Parietal lobe (tissue), 2 donors: Measurements from ENCODE around the gene CYB5A.

DNA sequence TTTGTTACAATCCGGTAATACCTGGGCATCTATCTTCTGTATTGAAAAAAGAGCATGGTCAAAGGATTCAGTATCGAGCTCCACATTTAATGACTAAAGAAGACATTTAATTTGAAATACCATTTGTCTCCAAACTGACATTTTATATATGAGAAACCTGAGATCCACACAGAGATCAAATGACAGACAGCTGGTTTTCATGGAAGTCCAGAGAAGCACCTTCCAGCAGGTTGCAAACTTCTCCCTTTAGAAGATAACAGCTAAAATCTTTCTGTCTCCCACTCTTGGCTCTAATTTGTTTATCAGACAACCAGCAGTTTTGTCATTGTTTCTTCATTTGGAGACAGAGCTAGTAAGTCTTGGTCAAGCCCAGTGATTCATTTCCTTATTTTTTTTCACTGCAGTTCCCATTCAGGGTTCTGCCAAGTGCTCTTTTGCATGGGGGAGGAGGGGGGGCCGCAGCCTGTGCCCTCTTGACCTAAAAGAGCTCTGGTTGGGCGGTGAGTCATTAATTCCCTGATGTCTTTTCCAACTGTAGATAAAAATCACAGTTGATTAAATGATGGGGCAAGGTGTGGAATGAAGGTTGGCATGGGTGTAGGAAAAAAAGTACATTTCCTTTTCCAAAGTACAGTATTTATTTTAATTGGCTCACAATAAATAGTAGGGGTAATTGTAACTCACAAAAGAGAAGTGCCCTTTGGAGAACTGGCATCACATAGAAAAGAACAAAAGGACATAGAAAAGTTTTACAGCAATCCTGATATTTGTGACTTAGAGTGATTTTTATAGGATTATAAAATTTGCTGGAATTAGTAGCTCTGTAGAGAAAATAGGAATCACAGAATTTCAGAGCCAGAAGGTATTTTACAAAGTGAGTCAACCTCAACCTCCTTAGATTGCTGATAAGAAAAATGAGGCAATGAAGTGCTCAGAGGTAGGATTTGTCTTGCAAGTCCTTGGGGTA is 133.3 kb downstream of the SOCS6 start:
- RAMPAGE, long total RNA: no peak

GRCh38 chr18:70489894-70490352 is 201.1 kb downstream of the SOCS6 start:
- RAMPAGE, long total RNA: no peak

DNA sequence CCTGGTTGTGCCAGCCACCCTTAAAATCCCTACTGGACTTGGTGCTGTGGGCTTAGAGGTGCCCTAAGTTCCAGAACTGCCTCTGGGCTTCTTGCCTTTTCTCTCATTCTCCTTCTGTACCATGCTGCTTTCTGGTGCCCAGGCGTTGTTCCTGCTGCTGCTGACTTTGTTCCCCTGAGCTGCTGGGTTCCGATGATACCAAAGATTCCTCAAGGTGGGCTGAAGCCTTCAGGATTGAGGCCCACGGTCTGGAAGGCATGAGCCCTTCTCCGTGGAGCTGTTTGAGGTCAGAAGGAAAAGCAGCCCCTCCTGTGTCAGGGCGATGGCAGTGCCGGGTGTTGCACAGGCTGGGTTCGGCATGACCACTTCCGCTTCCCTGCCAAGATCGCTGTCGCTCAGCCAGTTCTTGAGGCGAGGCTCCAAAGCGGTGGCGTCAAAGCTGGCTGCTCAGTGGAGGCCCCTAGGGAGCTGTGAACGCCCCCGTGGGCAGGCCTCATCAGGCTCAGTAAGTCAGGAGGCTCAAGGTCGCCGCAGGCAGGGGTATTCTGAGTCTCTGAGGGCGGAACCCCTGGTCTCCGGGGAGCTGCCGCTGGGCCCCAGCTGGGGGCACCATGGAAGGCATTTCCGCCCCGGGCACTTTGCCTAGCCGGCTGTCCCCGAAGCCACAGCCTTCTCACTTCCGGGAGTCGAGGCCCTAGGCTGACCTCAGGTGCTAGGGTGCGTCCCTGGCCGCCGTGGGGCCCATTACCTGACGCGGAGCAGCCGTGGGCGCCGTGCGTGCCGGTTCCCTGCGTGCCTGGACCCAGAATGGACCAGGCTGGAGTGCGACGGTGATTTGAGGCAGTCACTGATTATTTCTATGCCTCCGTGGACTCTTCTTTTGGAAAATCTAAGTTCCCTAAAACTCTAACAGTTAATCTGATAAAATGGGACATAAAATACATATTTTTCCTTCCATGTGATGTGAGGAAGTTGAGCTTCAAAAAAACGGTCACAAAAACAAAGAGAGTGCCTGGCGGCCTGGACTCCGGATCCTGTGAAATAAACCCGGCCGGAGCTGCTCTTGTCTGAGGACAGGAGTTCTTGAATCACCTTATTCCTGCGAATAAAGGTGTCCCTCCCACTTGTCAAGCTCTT is 210.4 kb downstream of the SOCS6 start:
- RAMPAGE, long total RNA: no peak

DNA sequence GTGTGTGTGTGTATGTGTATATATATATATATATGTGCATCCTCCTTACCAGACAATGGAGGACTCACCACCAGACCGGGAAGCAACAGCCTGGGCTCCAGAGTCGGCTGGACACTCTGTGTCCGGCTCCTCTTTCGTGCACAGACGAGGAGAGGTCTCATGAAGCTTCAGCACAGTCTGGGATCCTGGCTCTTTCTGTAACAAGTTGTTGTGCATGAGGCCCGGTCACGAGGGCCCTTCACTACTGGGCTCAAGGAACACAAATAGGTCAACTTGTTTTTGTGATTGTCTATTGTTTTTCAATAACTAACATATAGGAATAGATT is 965.4 kb downstream of the CBLN2 start:
- RAMPAGE, long total RNA: no peak

DNA sequence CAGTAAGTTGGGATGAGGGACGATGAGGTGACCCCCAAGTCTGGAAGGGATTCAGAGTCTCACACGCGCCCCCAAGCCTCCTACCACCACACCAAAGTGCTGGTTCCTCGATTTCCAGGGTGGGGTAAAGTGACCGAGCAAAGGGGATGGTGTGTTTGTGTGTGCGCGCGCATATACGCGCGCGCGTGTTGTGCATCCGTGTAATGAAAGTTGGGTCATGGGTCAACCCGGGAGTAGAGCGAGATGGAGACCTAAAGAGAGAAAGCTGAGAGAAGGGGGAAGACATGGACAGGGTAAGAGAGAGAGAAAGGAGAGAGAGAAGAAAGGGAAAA is 1.6 kb upstream of the NETO1 start:
- RAMPAGE, long total RNA: no peak

GRCh38 chr18:74196365-74196747 is 48.0 kb downstream of the TIMM21 start:
- RAMPAGE, long total RNA: no peak

DNA sequence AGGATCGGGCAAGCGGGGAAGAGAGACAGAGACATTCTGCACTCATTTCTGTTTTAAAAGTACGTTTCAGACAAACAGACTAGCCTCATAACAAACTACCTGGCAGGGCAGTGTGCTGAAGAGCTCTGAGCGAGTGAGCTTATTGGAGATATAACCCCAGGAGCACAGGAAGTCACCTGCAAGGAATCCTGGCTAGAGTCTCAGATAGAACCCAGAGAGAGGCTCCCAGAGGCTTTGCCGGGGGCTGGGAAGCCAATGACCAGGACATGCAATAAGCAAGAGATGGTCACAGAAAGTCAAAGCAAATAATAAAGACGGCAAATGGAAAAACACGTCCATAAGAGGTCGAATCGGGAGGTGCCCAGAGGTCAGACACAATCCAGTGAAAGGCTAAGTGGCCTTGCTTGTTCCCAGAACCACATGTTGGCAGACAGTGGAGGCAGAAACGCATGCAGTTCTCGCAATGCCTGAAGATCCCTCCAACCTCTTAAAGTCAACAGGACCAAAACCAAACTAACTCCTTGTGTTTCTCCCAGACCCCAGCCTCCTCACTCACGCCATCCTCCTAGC is 3.1 kb downstream of the CYB5A start:
- RAMPAGE, long total RNA: no peak

- RAMPAGE, long total RNA: start-site peak on the minus strand at chr18:74291931-74291990, 283 and 85 reads in 2 replicates
Observed at GRCh38 chr18:74291162-74292106, at the start of gene CYB5A. CYB5A (minus strand) TSS chr18:74291963.

- RAMPAGE, long total RNA: no peak
Observed at GRCh38 chr18:74499626-74500042, 3.5 kb downstream of the CNDP2 start.

GRCh38 chr18:74524136-74524639 is 10.1 kb upstream of the CNDP1 start:
- RAMPAGE, long total RNA: no peak

- RAMPAGE, long total RNA: no peak
Observed at GRCh38 chr18:74600076-74600757, 2.5 kb downstream of the ZNF407 start.

DNA sequence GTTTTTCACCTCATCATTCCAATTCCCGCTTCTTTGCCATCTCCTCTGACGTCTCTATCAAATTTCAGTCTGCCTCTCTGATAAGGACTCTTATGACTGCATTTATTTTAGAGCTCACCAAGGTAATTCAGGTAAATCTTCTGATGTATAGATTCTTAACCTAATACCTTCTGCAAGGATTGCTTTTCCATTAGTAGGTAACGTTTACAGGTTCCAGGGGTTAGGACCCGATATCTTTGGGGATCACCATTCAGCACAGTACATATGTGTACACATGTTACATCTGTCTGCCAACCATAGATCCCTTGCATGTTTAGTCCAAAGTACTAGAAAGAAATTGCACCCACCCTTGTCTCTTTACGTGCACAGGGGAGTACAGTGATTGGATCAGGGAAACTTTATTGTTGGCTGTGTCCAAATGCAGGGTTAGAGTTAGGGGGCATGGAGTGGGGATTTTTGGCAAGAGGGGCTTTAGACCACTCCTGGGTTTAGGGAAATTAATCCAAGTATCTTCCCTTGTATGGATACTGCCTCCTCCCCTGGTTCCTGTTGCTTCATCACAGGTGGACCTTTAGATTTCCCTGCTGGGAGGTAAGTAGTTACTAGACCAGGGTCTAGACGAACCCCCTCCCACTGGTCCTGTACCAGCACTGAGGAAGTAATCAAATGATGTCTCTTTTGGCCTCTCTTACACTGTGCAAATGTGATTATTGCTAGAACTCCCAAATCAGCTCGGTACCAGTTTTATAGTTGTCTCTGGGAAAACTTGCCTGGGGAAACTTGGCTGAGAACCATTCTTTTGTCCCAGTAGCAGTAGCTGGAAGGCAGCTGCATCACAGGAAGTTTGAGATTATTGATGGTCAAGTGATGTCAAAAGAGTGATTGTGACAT is 142.8 kb downstream of the ZNF407 start:
- RAMPAGE, long total RNA: no peak

- RAMPAGE, long total RNA: no peak
Observed at GRCh38 chr18:74796942-74797816, 199.5 kb downstream of the ZNF407 start.

DNA sequence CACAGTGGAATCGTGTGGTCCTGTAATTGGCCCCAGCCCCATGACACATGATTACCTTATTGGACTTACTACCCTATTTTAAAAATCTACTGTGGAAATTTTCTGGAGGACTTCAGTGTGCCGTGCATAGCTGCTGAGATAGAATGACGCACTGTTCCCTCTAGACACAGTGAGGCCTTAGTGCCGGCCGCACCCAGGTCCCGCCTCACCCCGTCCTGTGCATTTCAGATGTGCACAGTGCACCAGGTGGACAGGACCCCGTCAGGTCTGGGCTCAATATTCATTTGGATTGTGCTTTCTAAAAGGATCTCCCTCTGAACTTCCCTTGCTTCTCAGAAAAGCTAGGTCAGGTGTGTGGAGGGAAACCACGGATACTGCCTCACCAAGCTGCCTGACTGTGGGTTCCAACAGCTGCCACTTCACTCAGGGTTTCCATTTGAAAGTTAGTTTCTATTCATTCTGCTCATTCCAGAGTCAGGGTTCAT is 155.9 kb downstream of the PTGR3 start:
- RAMPAGE, long total RNA: no peak

DNA sequence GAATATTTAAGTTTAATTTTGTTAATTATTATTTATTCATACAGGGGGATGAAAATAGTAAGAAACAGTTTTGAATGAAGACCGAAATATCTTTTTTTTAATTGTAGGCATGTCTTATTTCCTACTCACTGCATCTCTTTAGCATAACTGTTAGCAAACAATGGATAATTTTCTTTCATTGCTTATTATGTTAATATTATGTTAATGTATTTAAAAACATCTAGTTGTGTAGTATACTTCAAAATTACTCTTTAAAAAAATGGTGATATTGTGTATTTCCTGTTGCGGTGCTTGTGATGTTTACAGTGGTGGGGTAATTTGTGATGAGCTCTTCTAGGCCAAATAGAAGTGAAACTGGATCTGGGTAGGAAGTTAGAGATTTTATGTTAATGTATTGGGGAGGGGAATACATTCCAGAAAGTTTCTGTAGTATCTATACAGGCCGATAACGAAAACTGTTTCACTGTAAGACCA is 5.5 kb downstream of the TSHZ1 start:
- RAMPAGE, long total RNA: no peak

- RAMPAGE, long total RNA: no peak
Observed at GRCh38 chr18:76056710-76057301, 438.2 kb downstream of the ZNF516 start.

GRCh38 chr18:76404441-76405196 is 90.4 kb downstream of the ZNF516 start:
- RAMPAGE, long total RNA: no peak

DNA sequence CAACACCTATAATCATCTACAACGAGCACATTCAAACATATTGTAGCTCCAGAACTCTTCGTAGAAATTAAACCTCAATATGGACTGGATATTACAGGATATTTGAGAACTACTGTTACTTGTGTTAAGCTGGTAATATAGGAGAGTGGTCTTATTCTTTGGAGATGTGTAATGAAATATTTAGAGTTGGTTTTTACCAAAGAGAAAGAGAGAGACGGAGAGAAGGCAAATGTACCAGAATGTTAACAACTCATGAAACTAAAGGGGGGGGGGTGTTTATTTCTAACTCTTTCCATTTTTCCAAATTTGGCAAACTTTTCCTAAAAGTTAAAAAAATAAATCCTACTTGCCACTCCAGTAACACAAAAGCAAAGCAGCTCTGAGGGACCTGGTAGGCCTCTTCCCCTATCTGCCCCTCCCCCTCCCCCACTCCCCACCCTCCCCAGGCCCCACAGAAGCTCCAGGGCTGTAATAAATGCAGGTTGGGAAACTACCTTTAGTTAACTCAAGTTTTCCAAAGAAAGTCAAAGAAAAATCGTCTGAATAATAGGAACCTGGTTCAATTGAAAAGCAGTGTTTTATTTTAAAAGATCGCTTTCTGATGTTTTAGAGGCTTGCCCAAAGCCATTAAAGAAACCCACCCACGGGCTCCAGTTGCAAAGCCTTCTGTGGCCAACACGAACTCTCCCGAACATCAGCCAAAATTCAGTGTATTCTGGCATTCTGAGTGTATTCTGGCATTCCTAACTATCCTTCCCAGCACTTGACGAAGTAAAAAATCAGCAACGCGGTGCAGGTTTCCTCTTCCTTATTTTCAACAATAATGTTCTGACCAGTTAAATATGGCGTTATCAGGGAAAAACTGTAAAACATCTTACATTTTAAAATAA is 44.9 kb downstream of the ZNF516 start:
- RAMPAGE, long total RNA: no peak

DNA sequence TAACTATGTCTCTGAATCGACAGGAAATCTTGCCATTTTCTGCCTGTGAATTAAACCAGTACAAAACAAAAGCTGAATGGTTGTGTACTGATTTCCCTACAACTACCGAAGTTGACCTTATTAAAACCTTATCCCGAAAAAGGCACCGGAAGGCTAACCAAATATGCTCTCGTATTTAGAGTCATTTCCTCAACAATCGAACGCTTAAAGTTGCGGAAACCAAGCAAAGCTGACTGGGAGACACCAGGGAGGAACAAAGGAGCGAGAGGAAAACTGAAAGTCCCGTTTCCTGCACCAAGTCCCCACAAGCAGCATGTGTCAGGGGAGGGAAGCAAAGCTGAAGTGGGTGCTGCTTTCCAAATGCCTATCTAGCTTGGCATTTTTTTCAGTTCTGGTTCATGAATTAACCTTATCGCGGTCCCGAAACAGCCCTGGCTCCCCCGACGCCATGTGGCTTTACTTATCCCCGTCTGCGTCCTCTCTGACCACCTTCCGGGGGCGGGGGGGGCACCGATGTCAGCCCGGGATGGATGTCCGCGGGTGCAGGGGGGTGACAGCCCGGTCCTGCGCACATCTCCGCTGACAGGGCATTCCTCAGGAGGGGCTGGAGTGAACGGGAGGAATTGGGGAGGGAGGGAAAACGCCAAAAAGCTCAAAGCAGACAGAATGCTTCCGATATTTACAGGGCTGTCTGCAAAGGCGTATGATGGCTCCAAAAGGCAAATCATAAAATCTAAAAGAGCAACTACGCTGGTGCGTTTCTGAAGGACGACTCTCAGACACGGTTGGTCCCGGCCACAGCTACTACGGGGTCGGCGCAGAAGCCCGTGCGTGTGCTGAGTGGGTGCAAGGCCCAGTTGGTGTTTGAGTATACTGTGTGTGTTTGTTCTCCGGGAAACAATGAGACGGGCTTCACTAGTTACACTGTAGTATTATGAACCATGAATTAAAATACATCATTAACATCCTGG is 43.9 kb downstream of the ZNF516 start:
- RAMPAGE, long total RNA: no peak

DNA sequence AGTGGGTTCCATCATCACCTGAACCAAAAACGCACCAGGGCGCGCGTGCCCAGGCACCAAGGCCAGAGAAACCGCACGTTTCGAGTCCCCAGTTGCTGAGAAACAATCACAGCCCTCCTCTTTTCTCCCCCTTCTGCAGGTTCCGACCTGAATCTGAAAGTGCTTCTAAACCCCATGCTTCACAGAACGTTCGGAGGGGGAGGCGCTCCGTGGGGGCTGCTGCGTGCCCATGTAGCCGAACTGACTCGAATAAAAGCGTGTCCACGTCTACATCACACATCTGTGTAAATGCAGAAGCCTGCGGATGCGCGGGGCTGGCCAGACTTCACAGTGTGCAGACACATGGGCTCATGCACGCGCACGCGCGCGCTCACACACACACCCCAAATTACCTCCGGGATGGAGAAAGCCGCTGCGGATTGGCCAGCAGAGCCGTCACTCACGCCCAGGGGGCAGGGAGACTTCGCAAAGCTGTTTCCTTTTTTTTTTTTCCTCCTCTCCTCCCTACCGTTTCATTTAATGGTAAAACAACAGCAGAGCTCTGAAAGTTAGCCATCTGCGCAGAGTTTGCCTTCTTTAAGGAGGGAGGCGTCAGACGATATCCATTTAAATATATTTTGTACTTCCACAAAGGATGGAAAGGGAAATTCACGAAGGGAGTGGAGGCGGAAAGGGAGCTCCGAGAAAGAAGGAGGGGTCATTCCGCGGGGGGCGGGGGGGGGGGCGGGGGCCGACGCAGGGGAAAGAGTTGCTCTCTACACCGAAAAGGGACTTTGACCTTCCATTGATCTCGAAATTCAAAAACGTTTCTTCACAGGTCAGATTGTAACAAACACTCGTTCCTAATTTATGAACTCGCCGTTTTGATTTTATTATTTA is 2.2 kb downstream of the ZNF516 start:
- RAMPAGE, long total RNA: no peak